ENCODE data around the genes CXCL8, CXCL6, PF4V1 and MTHFD2L.

DNA sequence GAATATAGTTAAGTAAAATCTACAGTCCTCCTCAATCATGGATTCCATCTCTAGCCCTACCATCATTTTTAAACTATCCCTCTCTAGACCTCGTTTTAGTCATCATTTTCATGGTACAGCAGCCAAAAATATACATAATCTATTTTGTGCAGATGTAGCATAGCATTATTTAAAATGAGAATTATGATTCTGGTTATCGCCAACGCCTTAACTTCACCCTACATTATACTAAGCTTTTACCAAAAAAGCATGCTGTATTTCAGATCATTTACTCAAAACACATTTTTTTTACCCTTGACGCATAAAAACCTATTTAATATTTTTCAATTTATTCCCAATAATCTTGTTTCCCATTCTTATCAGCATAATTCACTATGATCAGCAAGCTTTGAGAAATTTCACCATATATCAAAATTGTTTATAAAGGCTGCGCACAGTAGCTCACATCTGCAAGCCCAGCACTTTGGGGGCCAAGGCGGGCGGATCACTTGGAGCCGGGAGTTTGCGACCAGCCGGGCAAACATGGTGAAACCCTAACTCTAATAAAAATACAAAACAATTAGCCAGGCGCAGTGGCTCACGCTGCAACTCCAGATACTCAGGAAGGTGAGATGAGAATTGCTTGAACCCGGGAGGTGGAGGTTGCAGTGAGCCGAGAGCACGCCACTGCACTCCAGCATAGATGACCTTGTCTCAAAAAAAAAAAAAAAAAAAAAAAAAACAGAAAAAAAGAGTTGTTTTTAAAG lies 8.5 kb downstream of the ANKRD17 start:
- PRO-cap, 3 experiments, result no peak in any of the 3 experiments
- RRBS, result no CpG with 5 or more reads among the region's 15 CpGs

DNA sequence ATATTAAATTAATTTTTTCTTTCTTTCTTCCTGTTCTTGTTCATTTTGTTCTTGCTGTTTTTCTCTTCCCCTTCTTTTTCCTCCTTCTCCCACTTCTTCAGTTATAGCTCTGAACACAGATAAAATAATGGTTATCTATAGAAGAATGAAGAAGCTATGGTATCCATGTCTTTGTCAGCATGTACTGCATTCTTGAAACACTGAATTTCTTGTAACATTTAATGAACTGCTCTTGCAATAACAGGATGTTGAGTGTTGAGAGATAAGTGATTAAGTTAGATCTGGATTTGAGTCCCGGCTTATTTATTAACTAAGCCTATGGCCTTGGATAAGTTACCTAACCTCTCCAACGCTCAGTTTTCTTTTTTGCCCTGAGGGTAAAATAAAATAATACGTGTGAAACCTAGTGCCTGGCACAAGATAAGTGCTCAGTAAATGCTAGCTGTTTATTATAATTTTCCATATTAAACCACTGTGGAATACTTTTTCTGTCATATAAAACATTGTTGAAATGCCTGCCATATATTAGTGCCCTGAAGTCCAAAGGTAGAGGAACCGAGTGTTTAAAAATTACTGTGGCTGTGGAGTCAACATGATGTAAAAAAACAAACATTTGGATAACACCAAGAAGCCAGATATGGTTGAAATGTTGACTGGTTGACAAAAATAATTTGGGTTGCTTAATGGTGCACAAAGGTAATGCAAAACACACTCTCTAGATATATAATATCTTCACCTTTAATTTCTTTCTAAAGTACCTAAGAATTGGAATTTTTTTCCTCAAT lies 58.6 kb upstream of the ALB start:
- PRO-cap, 3 experiments, result no peak in any of the 3 experiments
- RRBS, result no CpG with 5 or more reads among the region's 4 CpGs

DNA sequence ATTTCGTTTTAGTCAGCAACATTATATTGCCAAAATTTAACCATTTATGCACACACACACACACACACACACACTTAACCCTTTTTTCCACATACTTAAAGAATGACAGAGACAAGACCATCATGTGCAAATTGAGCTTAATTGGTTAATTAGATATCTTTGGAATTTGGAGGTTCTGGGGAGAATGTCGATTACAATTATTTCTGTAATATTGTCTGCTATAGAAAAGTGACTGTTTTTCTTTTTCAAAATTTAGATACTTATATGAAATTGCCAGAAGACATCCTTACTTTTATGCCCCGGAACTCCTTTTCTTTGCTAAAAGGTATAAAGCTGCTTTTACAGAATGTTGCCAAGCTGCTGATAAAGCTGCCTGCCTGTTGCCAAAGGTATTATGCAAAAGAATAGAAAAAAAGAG lies 5.0 kb downstream of the ALB start:
- PRO-cap, 3 experiments, result no peak in any of the 3 experiments
- RRBS, result no CpG with 5 or more reads among the region's 3 CpGs

DNA sequence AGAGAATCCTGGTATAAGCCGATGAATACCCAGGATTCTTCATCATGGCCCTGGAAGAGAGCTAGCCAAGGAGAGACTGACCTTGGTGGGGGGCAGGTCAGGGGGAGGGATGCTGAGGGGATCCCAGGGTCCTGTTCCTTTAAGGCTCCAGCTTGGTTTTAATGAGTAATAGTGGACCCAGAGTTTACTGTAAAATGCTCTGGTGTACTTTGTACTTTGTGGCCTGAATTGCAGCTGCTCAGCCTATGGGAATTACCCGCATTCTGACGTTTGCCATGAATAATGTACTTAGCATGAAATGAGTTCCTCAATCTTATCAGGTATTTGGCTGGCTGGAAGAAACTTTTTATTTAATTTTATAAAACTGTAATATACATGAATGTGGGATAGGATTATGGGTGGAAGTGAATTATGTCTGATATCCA lies 16.8 kb downstream of the RASSF6 start:
- PRO-cap, 3 experiments, result no peak in any of the 3 experiments
- RRBS, result no CpG with 5 or more reads among the region's 3 CpGs

GRCh38 chr4:73606179-73606906 lies 13.9 kb downstream of the RASSF6 start:
- PRO-cap, 3 experiments, result no peak in any of the 3 experiments
- RRBS, result 100% methylated on average over 1 of the region's 6 CpGs

GRCh38 chr4:73617279-73617666 lies 3.0 kb downstream of the RASSF6 start:
- PRO-cap, 3 experiments, result no peak in any of the 3 experiments
- RRBS, result no CpG with 5 or more reads among the region's 6 CpGs

DNA sequence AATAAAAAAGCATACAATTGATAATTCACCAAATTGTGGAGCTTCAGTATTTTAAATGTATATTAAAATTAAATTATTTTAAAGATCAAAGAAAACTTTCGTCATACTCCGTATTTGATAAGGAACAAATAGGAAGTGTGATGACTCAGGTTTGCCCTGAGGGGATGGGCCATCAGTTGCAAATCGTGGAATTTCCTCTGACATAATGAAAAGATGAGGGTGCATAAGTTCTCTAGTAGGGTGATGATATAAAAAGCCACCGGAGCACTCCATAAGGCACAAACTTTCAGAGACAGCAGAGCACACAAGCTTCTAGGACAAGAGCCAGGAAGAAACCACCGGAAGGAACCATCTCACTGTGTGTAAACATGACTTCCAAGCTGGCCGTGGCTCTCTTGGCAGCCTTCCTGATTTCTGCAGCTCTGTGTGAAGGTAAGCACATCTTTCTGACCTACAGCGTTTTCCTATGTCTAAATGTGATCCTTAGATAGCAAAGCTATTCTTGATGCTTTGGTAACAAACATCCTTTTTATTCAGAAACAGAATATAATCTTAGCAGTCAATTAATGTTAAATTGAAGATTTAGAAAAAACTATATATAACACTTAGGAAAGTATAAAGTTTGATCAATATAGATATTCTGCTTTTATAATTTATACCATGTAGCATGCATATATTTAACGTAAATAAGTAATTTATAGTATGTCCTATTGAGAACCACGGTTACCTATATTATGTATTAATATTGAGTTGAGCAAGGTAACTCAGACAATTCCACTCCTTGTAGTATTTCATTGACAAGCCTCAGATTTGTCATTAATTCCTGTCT lies at the start of gene CXCL8:
Gene CXCL8 (plus strand): TSS at position 279 of the 829 bp plus-strand sequence.
- PRO-cap, 3 experiments, result peak in 2 of 3 experiments; most common plus-strand start position 279 of the sequence (in 2)
- RRBS, result 12% methylated on average over 2 of the region's 9 CpGs

- PRO-cap, 3 experiments, result peak in 2 of 3 experiments; most common plus-strand start chr4:73836627 (in 2)
- RRBS, result 3% methylated on average over 9 of the region's 42 CpGs
Measured at GRCh38 chr4:73836174-73837397, at the start of gene CXCL6. CXCL6 (plus strand) TSS chr4:73836678.

GRCh38 chr4:73853079-73853713 lies at the start of gene PF4V1:
PF4V1 (plus strand) TSS chr4:73853296.
- PRO-cap, 3 experiments, result no peak in any of the 3 experiments
- RRBS, result no CpG with 5 or more reads among the region's 24 CpGs

GRCh38 chr4:74095448-74096074 lies 3.4 kb downstream of the CXCL2 start:
- PRO-cap, 3 experiments, result no peak in any of the 3 experiments
- RRBS, result no CpG with 5 or more reads among the region's 1 CpG

- PRO-cap, 3 experiments, result peak in 3 of 3 experiments; most common plus-strand start chr4:74158118 (in 3); most common minus-strand start chr4:74158008 (in 2)
- RRBS, result 3% methylated on average over 28 of the region's 86 CpGs
Measured at GRCh38 chr4:74157529-74158763, at the start of gene MTHFD2L. MTHFD2L (plus strand) TSS chr4:74158118.

DNA sequence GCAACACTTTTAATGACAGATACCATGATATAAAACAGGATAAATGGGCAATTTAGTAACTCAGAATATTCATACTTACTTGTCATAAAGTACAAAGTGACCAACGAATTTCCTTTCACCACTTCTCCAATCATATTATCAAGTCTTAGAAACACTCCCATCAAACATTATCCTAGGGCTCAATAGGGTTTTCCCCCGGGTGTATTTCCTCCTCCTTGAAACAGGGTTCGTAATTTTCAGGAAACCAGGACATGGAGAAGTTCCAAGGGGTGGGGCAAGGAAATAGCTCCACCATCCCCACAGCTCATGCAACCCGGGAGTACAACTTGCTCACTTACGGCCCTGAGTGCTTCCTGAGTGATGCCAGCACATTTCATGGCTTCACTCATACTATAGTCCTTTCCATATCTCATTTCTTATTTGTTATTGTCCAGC lies 73.2 kb downstream of the MTHFD2L start:
- PRO-cap, 3 experiments, result no peak in any of the 3 experiments
- RRBS, result 48% methylated on average over 3 of the region's 5 CpGs

- PRO-cap, 3 experiments, result no peak in any of the 3 experiments
- RRBS, result no CpG with 5 or more reads among the region's 11 CpGs
Measured at GRCh38 chr4:74755369-74756063, 38.8 kb downstream of the BTC start.

GRCh38 chr4:75046393-75047149 lies 113.7 kb downstream of the PARM1 start:
- PRO-cap, 3 experiments, result no peak in any of the 3 experiments
- RRBS, result no CpG with 5 or more reads among the region's 5 CpGs

DNA sequence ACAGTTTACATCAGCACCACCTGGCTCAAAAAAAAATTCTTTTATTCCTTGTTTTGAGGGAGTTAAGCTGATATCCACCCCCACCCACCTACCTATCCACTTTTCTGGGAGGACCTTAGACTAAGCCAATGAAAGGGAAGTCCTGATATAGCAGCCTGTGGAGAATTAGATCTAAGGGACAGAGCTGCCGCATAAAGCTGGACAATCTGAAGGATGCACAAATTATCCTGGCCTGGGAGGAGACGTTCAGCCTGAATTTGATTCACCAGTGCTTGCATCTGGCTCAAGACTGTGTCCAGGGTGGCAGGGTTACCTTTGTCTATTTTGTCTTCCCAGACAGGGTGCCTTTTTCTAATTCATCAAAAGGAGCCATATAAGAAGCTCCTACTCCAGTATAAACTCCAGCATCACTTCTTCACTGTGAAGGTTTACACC lies 264.3 kb downstream of the RCHY1 start:
- PRO-cap, 3 experiments, result no peak in any of the 3 experiments
- RRBS, result no CpG with 5 or more reads among the region's 2 CpGs

- PRO-cap, 3 experiments, result no peak in any of the 3 experiments
- RRBS, result no CpG with 5 or more reads among the region's 4 CpGs
Measured at GRCh38 chr4:75655318-75656133, 17.7 kb downstream of the G3BP2 start.

GRCh38 chr4:75661158-75661795 lies 11.9 kb downstream of the G3BP2 start:
- PRO-cap, 3 experiments, result no peak in any of the 3 experiments
- RRBS, result no CpG with 5 or more reads among the region's 9 CpGs

DNA sequence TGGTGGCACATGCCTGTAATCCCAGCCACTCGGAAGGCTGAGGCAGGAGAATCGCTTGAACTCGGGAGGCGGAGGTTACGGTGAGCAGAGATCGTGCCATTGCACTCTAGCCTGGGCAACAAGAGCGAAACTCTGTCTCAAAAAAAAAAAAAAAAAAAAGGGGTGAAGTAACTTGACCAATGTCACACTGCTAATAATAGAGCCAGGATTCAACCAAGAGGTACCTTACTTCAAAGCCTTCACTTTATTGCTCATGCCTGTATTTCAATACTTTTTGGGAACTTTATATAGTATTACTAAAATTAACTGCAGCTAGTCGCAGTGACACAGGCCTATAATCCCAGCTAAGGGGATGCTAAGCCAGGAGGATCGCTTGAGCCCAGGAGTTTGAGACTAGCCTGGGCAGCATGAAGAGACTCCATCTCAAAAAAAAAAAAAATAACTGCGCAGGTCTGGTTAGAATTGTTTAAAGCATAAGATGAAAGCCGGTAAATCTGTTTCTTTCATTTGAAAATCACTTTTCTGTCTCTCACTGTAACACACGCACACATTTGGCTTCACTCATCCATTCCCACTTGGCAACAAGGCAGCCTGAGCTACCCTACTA lies 1.9 kb downstream of the USO1 start:
- PRO-cap, 3 experiments, result no peak in any of the 3 experiments
- RRBS, result no CpG with 5 or more reads among the region's 12 CpGs

GRCh38 chr4:75770644-75771324 lies 46.4 kb downstream of the USO1 start:
- PRO-cap, 3 experiments, result no peak in any of the 3 experiments
- RRBS, result no CpG with 5 or more reads among the region's 4 CpGs

DNA sequence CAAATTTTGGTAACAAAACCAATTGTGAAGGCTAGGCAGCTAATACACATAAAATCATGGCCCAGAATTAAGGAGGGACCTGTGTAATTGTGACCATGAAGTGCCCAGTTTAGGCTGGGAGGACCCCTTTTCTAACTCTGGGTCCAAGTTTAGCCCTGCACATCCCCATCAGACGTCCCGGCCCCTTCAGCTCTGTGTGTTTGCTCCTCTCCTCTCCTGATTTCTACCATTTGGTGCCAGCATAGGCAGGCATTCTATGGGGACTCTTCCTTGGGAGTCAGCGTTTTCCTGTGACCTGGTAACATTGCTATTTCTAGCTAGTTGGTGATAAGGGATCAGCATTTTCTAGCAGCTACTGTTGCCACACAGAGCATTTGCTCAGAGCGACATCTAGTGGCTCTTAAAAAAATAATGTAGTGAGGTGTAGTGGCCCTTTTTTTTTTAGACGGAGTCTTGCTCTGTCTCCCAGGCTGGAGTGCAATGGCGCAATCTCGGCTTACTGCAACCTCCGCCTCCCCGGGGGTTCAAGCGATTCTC lies 54.1 kb downstream of the PPEF2 start:
- PRO-cap, 3 experiments, result no peak in any of the 3 experiments
- RRBS, result no CpG with 5 or more reads among the region's 10 CpGs